H1 (cell line): ENCODE measurements around the gene SIX4.

- RRBS: no CpG with 5 or more reads among the region's 12 CpGs
CAGE:
- cytosol, long polyA plus RNA: no peak
- long polyA plus RNA: no peak
- nucleus, long polyA plus RNA: no peak
Observed at GRCh38 chr14:58752777-58753382, 115.1 kb downstream of the DACT1 start.

GRCh38 chr14:58765271-58765853 is 127.6 kb downstream of the DACT1 start:
- RRBS: no CpG with 5 or more reads among the region's 12 CpGs
CAGE:
- cytosol, long polyA plus RNA: no peak
- long polyA plus RNA: no peak
- nucleus, long polyA plus RNA: no peak

GRCh38 chr14:59189292-59189810 is 884 bp downstream of the DAAM1 start:
- RRBS: no CpG with 5 or more reads among the region's 28 CpGs
CAGE:
- cytosol, long polyA plus RNA: no peak
- long polyA plus RNA: no peak
- nucleus, long polyA plus RNA: no peak

DNA sequence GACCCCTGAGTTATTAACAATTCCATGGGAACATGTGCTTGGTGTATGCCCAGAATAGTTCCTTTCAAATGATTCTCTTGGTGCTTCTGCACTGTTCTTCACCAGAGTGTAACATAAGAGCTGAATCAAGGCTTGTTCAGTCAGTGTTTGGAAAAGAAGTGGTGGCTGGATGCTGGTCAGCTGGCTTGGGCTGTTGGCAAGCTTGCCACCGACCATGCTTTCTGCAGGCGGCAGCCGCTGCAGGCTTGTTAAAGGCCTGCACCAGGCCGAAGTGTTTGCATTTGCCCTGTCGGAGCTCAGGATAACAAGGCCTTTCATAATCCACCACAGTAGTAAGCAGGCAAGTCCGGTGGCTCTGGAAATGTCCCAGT is 26.8 kb downstream of the DAAM1 start:
- RRBS: no CpG with 5 or more reads among the region's 6 CpGs
CAGE:
- cytosol, long polyA plus RNA: no peak
- long polyA plus RNA: no peak
- nucleus, long polyA plus RNA: no peak

DNA sequence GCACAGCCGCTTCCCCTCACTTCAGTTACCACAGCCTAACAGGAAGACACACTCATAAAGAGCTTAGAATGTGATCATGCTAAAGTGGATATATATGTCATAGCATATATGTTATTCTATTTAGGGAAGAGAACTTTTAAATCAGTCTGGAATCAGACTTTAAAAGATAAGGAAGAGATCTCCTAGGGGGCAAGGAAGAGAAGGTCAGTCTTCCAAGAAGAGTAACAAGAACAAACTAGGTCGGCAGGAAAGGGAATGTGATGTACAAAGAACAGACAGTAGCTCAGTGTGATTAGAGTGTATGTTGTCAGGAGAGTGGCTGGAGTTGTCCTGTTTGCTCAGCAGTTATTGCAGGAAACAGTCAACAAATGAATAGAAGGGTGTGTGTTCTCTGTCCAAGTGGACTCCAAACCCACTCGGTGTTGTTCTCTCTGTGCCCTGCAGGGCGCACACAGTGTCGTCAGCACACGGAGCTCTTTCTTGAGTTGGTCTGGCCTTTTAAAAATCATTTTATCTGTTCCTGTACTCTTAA is 74.5 kb downstream of the DAAM1 start:
- RRBS: no CpG with 5 or more reads among the region's 6 CpGs
CAGE:
- cytosol, long polyA plus RNA: no peak
- long polyA plus RNA: no peak
- nucleus, long polyA plus RNA: no peak

DNA sequence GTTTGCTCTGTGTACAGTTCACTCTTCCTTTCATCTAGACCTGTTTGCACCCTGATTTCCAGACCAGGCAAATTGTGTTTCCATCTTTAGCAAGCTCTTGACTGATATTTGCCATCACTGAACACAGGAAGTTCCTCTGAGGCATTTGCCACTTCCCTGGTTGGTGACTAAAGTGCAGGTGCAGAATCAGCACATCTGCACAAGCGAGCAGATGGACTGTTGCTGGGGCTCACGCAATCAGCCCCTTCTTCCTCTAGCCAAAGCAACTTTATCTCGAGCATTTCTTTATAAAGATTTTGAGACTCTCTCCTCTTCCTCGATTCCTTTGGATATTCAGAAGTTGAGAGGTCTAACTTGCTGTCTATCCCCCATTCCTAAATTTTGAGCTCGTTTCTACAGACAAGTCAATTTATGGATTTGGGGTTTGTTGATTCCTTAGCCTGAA is 113.0 kb downstream of the DAAM1 start:
- RRBS: no CpG with 5 or more reads among the region's 5 CpGs
CAGE:
- cytosol, long polyA plus RNA: no peak
- long polyA plus RNA: no peak
- nucleus, long polyA plus RNA: no peak

DNA sequence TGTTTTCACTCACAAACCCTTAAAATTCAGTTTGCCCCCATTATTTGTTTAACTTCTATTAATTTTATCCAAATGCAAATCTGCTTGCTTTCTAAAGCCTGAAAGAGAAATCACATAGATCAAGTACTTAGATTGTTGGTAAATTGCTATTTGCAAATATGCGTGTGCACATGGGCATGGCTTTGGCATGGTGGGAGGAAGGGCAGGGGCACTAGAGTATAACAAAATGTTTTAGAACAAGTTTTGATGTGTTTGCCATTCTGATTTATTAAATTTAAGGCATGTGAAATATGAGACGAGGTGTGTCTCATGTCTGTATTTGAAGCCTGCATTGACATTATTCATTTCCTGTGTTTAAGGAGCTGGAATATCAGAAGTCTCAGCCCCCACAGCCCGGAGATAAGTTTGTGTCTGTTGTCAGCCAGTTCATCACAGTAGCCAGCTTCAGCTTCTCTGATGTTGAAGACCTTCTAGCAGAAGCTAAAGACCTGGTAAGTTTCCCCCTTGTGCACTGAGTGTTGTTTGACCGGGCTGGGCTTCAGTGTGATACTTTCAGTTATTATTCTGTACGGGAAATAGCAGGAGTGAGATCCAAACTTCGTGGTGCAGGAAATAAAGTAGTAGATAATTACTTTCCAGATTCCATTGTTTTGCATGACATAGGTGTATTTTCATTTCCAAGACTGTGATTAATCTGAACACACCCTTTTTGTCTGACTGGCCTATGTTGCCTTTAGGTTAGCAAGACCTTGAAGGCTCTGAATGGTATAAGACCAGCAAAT is 101.7 kb downstream of the GPR135 start:
- RRBS: no CpG with 5 or more reads among the region's 6 CpGs
CAGE:
- cytosol, long polyA plus RNA: no peak
- long polyA plus RNA: no peak
- nucleus, long polyA plus RNA: no peak

- RRBS: no CpG with 5 or more reads among the region's 7 CpGs
CAGE:
- cytosol, long polyA plus RNA: no peak
- long polyA plus RNA: no peak
- nucleus, long polyA plus RNA: no peak
Observed at GRCh38 chr14:60109538-60110185, 17.9 kb downstream of the PCNX4 start.

DNA sequence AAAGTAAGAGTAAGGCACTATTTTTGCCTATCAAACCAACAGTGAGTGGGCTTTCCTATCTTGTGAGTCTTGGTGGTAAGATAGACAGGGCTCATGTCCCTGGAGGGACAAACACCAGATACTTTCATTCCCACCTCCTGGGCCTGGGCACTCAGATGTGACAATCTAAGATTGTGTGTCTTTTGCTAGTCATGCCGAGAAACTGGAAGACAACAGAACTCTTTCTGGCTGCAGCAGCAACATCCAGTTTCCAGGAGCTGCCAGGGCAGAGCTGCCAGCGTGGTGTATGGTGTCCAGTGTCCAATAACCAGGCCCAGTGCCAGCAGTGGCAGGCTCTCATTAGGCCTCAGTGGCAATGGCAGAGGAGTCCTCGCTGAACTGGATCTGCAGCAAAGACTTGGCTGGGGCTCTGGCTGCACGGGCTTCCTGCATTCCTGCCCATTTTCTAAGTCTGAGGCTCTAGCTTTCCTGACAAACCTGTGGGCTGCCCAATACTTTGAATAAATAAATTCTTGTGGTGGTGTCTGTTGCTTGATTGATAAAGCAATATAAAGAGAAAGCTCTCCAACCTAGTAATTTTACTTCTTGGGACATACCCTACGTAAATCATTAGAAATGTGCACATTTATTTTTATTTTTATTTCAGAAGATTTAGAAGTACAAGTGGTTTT is 26.2 kb upstream of the PPM1A start:
- RRBS: no CpG with 5 or more reads among the region's 5 CpGs
CAGE:
- cytosol, long polyA plus RNA: no peak
- long polyA plus RNA: no peak
- nucleus, long polyA plus RNA: no peak

DNA sequence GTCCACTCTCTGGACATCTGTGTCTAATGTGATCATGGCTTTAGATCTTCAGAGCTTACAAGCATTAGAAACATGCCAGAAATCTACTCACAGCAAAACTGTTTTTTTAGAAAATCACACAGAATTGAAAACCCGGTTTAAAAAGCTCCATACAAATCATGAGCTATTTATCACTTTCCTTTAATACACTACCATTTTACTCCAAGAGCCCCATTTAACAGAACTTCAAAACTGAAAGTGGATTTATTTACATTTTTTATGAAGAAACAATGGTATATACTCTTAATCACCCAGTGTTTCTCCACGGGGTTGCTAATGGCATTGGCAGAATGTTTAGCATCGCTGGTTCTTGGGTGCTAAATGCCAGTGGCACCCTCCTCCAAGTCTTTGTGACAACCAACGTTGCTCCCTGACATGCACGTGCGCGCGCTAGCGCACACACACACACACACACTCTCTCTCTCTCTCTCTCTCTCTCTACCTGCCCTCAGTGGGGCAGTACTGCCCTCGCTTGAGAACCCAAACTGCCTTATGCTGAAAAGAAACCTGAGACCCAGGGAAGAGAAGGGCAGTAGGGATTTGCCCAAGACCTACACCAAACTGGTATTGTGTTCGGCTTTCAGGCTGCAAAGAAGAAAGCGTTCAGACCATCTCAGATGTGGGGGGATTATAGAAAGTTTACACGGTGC is 82.0 kb downstream of the PPM1A start:
- RRBS: no CpG with 5 or more reads among the region's 13 CpGs
CAGE:
- cytosol, long polyA plus RNA: no peak
- long polyA plus RNA: no peak
- nucleus, long polyA plus RNA: no peak

DNA sequence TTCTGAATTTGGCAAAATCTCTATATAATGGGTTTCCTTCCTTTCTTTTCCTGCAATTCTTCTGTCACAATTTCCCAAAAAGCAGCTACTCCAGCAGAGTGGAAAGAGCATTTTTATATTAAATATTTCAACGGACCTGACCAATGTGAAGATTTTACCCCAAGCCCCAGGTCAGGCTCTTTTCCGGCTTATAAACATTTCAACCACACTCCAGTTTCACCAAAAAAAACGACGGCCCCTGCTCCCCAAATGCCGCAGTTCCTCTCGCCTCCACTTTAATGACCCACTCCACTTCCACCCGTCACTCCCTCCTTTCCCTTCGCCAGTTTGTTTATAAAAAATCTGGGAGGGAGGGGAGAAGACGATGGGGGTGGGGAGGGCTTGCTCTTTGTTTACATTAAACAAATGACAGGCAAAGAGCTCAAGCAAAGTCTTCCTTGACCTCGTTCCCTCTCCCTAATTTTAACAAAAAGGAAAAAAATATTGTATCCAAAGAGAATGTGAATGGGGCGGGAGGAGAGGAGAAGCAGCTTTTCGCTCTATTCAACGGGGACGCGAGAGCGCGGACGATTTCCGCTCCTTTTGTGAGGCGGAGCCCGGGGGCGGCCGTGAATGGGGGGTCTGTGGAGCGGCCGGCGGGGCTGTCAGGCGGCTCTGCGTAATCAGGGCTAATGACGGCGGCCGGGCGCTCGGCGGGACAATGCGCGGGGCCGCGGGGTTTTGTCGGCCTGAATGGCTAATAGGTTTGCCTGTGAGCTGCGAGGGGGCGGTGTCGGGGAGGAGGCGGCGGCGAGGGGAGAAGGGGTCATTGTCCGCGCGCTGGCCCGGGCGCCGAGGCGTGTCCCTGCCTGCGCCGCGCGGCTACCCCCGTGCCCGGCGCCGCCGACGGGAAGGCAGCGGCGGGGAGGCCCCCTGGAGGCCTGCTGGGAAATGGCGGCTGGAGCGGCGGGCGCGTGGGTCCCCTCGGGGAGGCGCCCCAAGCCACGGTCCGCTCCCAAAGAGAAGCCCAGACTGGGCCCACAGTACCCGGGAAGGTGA is 5.6 kb downstream of the SIX6 start:
- RRBS: under 1% methylated on average over 17 of the region's 74 CpGs
CAGE:
- cytosol, long polyA plus RNA: no peak
- long polyA plus RNA: no peak
- nucleus, long polyA plus RNA: start-site peak on the plus strand centred at position 812 of the sequence, 46 bp wide, 13 reads

DNA sequence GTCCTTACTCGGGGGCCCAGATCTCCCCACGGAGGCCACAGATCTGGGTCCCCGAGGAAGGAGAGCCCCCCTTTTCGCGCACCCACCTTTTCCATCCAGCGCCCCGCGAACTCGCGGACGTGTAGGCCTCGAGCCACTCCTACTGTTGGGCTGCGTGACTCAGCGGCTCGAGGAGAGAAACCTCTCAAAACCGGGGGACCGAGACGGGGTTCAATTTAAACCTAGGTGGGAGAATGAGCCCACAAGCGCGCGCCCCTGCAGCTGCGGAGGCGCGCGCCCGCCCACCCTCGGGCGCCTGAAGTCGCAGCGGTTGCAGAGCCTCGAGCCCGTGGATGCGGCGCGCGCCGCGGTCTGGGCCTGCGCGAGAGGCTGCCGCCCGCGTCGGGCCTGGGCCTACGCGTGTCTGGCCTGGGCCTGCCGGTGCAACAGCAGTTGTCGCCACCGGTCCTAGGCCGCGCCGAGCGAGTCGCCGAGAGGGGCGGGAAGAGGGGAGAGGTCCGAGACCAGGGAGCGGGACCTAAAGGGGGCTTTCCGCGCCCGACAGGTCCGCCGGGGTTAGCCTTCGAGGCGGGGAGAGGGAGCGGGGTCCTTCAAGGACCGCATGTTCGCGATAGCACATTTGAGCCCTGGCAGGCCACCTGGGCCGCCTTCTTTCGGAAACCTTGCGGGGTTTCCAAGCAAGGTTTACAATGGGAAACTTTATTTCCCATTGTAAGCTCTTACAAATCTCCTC is 6.5 kb downstream of the SIX6 start:
- RRBS: under 1% methylated on average over 12 of the region's 72 CpGs
CAGE:
- cytosol, long polyA plus RNA: no peak
- long polyA plus RNA: no peak
- nucleus, long polyA plus RNA: no peak

GRCh38 chr14:60643498-60643840 is 5.8 kb downstream of the SIX1 start:
- RRBS: no CpG with 5 or more reads among the region's 12 CpGs
CAGE:
- cytosol, long polyA plus RNA: no peak
- long polyA plus RNA: no peak
- nucleus, long polyA plus RNA: no peak

DNA sequence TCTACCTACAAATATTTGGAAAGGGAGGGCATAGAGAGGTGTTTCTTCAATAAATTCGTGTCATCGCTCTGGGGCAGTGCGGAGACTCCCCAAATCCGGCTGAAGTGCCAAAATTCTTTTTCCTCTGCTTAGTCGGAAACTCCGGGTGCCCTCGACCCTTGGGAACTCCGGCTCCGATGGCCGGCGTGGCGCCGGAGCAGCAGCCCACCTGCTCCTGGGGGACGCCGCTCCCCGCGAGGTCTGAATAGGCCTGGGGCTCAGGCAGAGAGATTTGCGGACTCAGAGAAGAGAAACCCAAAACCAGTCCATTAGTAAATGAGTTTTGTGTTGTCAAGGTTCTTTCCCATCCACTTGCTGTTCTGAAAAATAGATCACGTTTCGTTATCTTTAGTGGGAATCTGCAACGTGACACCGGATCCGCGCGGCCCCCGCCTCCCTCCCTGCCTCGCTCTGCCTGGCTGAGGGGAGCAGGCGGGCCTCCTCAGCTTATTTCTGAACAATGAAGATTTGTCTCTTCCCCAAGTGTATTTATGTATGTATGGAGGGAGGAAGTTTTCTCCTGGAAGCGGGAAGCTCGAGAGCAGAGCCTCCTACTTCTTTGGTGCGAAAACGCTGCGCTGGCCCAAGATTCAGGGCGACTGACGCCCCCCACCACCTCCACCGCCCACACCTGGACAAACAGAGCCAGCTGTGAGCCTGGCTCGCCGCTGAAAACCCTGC is 3.6 kb upstream of the SIX1 start:
- RRBS: no CpG with 5 or more reads among the region's 38 CpGs
CAGE:
- cytosol, long polyA plus RNA: no peak
- long polyA plus RNA: no peak
- nucleus, long polyA plus RNA: no peak

GRCh38 chr14:60723975-60724807 is at the start of gene SIX4:
SIX4 (minus strand) TSS chr14:60724351.
- RRBS: under 1% methylated on average over 12 of the region's 31 CpGs
CAGE:
- cytosol, long polyA plus RNA: start-site peak on the minus strand at chr14:60724129-60724177, 30 reads; start-site peak on the minus strand at chr14:60724268-60724322, 209 reads
- long polyA plus RNA: start-site peak on the minus strand at chr14:60724094-60724330, 168 and 310 reads in 2 replicates
- nucleus, long polyA plus RNA: start-site peak on the minus strand at chr14:60724314-60724339, 181 reads

GRCh38 chr14:61101732-61102999 is 121.1 kb downstream of the SLC38A6 start:
- RRBS: no CpG with 5 or more reads among the region's 7 CpGs
CAGE:
- cytosol, long polyA plus RNA: no peak
- long polyA plus RNA: no peak
- nucleus, long polyA plus RNA: no peak

DNA sequence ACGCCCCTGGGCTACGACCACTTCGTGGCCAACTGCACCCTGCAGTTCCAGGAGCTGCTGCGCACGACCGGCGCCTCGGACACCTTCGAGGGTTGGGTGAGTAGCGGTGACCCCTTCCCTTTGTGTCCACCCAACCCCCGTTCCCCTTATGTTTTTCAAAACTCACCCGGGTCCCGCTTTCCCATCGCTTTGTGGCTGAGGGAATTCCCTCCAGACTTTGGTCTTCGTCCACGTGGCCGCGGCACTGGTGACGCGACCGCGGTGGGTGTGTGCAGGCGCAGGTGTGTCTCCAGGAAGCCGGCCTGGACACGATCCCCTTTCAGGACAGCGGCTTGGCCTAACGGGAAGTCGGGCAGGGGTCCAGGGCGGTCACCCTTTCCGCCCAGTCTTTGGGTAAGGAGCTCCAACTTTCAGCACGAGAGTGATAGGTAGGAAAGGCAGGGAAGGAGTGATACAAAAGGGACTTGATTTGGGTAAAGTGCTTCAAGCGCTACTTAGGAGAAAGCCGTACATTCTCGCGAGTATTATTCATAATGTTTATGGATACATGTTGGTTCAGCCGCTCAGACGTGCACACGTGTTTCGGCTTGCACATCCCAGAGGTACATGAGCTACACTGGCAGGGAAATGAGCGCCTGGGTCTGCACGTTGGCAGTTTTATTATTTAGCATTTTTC is 1.1 kb downstream of the PRKCH start:
- RRBS: 3% methylated on average over 6 of the region's 41 CpGs
CAGE:
- cytosol, long polyA plus RNA: no peak
- long polyA plus RNA: no peak
- nucleus, long polyA plus RNA: no peak

GRCh38 chr14:61342454-61343101 is 21.2 kb downstream of the PRKCH start:
- RRBS: no CpG with 5 or more reads among the region's 8 CpGs
CAGE:
- cytosol, long polyA plus RNA: no peak
- long polyA plus RNA: no peak
- nucleus, long polyA plus RNA: no peak

DNA sequence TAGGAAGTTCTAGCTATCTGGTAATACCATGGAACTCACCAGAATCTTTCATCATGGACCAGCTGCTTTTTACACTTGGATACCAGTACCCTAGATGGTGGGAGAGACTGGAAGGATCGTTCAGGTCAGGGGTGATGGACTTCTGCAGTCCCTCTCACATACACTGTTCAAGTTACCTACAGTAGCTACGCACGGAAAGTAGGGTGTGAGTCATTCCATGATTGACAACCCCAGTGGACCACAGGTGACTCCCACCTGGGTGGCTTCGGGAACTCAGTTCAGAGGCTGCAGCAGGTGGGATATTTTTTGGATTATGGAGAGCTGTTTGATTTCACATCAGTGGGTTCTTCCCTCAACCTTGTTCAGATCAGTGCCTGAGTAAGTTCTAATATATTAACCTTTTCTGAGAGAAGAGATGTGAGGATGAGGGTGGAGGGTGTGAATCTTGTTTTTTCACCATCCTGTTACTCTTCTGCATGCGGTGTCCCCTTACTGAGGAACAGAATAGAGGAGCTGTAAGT is 39.5 kb downstream of the PRKCH start:
- RRBS: no CpG with 5 or more reads among the region's 5 CpGs
CAGE:
- cytosol, long polyA plus RNA: no peak
- long polyA plus RNA: no peak
- nucleus, long polyA plus RNA: no peak

- RRBS: no CpG with 5 or more reads among the region's 6 CpGs
CAGE:
- cytosol, long polyA plus RNA: no peak
- long polyA plus RNA: no peak
- nucleus, long polyA plus RNA: no peak
Observed at GRCh38 chr14:61384987-61385786, 63.8 kb downstream of the PRKCH start.